Bronchial lymph node (tissue), 1 donor: ENCODE results near the gene CRADD.

DNA sequence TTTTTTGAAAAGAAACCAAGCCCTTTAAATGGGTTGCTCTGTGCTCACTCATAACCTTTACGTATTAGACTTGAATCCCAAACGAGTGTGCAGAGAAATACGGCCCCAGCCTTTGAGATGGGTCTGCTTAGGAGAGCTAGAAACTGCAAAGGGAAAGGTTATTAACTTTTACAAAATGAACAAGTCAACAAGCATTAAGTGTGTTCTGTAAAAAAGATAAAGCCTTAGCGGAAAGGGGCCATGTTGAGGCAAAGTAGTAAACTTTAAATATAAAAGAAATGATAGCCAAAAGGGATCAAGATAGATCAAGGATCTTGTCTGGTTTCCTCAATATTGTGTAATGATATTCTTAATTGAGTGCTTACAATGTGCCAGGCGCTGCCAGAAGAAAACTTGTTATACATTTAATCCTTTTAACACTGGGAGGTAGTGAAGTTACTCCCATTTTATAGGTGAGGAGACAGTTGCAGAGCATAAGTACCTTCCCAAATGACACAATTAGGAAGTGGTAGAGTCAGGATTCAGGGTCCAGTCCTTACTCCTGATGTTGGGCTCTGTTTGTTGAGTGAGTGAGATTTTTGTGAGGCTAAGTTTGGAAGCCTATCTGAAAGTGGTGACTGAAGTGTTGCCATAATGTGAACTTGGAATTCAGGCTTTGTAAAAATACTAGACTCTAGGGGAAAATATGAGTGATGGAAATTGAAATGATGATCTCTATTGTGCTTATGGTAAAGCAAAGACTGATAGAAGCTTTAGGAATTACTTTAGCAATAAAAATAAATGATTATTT lies 2.1 kb downstream of the NUDT4 start:
- PRO-cap, result unidirectional peak, minus-strand start at position 500 of the sequence; unidirectional peak, minus-strand start at position 556 of the sequence

DNA sequence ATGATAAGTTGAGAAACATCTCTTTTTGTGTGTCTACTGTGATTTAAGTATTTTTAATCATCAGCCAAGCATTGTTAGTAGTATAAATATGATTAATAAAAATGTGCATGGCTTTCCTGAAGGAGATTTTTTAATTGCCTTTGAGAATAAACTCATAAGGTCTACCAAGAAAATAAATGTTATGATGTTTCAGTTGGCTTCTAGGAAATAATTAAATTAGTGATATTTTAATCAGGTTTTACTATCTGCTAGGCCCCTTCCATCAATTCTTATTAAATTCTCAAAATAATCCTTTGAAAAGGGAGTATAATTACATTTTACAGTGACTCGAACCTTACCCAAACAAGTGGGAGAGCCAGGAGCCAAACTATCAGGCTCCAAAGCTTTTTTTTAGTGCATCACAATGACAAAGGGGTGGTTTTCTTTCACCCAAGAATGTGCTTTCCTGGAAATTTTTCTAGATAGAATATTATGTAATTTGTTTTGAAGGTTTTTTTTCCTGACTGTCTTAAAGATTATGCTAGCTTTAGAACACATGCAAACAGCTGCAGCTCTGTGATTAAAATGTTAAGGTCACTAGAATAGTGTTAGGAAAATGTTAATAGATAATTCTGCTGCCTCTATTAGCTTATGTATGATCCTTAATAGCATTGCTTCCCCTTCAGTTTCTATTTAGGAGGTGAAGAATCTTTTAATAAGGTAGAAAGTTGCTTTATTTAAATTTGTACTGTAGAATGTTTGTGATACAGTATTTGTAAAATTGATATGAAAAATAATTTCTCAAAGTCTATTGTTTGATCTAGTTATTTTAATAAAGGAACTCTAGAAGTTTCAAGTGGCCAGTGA lies 34.6 kb downstream of the MRPL42 start:
- PRO-cap, result no peak

DNA sequence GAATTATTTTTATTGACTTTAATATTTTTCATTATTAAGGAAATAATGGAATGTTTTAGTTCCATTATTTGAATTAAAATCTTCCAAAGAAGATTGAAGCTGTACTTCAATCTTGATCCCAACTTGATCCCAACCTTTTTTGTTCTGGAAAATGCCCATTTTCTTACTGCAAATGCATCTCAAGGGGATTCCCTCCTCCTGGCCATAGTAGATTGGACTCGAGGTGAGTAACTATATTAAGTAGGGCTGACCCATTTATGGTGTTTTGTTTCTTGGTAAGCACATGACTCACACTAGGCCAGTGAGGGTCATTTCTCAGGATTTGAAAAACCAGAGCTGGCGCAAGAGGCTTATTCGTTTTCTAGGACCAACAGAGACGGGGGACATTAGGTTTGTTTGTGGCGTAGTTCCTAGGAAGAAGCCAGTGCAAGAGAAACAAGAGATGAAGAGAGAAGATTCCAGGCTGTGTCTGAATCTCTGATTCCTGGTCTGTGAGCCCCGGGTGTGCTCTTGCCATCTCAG lies 51.4 kb downstream of the MRPL42 start:
- PRO-cap, result no peak

GRCh38 chr12:93573077-93573298 lies 513 bp downstream of the SOCS2 start:
- PRO-cap, result no peak

DNA sequence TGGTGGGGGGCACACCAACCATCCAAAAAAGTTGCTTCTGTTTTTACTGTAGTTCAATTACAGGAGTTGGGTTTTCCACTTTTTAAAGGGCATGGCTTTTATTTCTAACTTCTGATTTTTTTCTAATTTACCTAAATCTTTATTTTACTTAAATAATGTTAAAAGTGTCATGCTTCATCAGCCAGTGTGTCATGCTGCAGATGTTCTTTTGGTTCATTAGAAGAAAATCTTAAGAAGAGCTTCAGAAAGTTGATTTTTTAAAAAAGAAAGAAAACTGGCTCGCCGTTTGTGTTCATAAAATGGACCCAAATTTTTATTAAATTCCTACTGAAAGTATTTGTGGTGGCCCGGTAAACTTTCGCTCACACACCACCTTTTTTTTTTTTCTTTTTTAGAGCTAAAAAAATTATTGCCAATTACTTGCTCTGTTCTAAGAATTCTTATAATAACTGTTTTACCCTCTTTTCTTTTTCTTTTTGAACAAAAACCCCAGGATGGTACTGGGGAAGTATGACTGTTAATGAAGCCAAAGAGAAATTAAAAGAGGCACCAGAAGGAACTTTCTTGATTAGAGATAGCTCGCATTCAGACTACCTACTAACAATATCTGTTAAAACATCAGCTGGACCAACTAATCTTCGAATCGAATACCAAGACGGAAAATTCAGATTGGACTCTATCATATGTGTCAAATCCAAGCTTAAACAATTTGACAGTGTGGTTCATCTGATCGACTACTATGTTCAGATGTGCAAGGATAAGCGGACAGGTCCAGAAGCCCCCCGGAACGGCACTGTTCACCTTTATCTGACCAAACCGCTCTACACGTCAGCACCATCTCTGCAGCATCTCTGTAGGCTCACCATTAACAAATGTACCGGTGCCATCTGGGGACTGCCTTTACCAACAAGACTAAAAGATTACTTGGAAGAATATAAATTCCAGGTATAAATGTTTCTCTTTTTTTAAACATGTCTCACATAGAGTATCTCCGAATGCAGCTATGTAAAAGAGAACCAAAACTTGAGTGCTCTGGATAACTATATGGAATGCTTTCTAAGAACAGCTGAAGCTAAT lies 2.1 kb downstream of the SOCS2 start:
- PRO-cap, result no peak

DNA sequence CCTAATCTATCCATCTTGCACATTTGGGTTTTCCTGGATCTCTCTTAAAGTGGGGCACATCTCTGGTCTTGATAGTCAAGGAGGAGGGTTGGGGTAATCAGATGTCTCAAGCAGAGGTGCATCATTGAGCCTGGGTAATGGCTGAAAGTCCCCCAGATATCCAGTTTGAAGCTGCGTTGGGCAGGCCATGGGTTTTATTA lies 10.9 kb downstream of the SOCS2 start:
- PRO-cap, result unidirectional peak, plus-strand start at position 74 of the sequence

DNA sequence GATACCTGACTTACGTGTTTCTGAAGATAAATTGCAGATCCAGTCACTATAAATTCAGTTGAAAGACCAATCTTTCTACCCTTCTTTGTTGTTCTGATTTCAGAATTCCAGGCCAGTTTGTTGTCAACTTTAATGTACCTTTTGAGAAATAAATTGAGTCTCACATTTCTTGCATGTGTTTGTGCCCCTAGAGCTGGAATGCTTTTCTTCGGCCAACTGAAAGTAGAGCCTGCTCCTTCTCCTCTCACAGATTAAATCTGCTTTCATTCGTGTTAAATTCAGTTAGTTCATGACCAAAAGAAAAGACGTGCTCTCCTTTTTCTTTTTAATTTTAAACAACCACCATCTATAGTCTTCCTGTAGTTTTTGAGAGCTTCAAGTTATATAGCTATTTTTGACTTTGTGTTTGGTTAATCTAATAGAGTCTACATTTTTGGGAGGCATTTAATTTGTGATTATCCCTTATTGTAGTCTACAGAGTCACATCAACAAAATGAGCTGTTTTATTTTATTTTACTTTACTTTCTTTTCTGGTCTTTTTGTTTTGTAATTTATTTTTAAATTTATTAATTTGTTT lies 22.9 kb downstream of the SOCS2 start:
- PRO-cap, result no peak

DNA sequence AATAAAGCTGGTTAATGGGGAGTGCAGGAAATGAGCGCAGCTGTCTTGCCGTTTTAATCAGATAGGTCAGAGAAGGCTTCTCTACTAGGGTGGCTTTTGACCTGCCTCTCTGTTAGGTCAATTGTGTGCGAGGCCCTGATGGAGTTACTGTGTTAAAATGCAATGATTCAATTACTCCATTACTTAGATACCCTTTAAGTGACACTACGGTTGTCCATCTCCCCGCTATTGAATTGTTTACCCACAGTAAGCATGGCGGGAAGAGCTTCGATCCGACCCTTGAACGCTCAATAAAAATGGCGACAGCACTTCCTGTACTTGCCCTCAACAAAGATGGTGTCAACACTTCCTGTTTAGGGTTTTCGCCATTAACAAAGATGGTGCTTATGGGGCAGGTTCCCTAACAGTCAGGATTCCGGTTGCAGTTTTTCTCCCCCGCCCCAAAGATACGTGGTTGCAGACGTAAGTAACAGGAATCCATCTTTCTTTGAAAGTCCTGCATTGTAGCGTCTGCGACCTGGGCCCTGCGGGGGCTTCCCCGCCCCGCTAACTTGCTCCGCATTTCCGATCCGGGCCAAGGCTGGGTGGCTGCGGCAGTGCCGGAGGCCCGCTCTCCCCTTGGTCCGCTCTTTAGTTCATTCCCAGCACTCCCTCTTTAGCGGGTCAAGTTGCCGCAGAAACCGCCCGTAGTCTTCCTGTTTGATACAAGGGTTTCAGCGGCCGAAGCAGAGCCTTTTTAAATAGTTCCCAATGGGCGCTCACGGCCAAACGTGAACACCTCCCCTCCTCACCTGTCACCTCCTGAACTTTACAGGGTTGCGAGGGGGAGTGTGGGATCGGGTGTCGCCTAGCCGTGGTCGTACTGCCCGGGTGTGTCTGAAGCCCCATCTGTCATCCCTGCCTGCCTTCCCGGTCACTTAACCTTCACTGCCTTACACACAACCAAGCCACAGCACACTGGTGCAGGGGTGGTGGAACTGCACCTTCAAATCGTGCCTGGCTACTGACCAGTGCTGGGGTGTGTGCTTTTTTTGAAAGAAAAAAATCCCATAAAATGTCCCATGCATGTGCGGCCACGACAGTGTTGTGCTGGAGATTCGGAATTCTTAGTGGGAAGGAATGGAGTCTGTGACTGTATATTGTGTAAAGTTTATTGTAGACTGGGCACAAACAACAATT lies at the start of gene CRADD:
CRADD (plus strand) TSS at position 365 of the 1,179 bp plus-strand sequence.
- PRO-cap, result bidirectional peak, plus-strand start at position 561 of the sequence, minus-strand start at position 292 of the sequence; unidirectional peak, minus-strand start at position 630 of the sequence; unidirectional peak, minus-strand start at position 929 of the sequence

- PRO-cap, result no peak
Measured at GRCh38 chr12:93684848-93685303, 7.7 kb downstream of the CRADD start.

- PRO-cap, result no peak
Measured at GRCh38 chr12:93699211-93699824, 22.1 kb downstream of the CRADD start.

DNA sequence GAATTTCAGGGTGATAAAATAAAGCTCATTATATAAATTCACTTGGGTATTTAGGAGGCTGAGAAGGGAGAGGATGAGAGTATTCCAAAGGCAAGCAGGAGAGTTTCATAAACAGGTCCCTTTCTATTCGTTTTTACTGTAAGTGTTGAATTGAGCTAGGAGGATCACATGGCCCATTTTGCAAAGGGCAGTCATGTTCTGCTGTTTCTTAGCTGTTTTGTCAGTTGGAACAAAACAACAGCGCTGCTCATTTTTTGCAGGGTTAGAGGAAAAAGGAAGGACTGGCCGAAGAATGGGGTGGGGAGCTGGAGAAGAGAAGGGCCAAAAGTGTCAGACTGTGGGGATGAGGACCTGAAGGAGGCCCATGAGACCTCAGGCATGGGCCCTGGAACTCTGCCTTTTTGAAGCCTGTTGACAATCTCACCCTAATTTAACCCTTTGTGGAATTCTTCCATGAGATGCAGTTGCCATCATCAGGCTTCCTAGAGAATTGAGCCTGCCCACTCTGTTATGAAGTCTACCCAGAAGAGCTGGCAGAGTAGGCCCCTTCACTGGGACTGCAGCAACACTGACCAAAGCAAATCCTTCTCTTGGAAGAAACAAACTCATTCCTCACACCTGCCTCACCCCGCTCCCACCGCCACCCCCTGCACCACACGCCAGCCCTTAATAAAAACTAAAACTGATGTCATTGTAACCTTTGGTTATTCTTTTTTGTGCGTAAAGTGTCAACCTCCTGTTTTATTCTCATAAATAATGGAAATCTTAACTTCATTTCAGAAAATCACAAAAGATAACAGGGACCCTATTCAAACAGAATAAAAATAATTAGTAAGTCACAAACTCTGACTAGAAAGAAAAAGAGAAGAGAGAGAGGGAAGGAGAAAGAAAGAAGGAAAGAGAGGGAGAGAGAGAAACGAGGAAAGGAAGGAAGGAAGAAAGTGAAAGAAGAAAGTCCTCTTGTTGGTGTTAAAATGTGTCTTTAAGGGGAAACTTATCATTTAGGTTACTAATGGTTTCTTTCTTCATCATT lies 61.1 kb downstream of the CRADD start:
- PRO-cap, result unidirectional peak, plus-strand start at position 259 of the sequence

- PRO-cap, result no peak
Measured at GRCh38 chr12:93773112-93773667, 96.0 kb downstream of the CRADD start.

- PRO-cap, result no peak
Measured at GRCh38 chr12:93783626-93784328, 106.6 kb downstream of the CRADD start.

- PRO-cap, result no peak
Measured at GRCh38 chr12:93818866-93819512, 141.8 kb downstream of the CRADD start.

- PRO-cap, result no peak
Measured at GRCh38 chr12:93847303-93847926, 170.2 kb downstream of the CRADD start.

- PRO-cap, result no peak
Measured at GRCh38 chr12:94099609-94100112, 48.7 kb upstream of the PLXNC1 start.

DNA sequence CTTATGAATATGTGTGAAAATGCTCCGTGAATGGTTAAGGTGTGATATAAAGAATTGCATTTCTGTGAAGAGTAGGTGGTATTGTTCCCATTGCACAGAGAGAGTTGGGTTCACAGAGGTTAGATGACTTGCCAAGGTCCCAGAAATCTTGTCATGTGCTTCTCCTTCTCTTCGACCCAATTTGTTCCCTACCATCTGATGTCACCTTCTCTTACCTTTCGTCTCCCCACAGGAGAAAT lies 95.9 kb downstream of the PLXNC1 start:
- PRO-cap, result no peak

GRCh38 chr12:94270753-94271045 lies 122.3 kb downstream of the PLXNC1 start:
- PRO-cap, result no peak

- PRO-cap, result no peak
Measured at GRCh38 chr12:94707821-94708631, 57.7 kb upstream of the TMCC3 start.

DNA sequence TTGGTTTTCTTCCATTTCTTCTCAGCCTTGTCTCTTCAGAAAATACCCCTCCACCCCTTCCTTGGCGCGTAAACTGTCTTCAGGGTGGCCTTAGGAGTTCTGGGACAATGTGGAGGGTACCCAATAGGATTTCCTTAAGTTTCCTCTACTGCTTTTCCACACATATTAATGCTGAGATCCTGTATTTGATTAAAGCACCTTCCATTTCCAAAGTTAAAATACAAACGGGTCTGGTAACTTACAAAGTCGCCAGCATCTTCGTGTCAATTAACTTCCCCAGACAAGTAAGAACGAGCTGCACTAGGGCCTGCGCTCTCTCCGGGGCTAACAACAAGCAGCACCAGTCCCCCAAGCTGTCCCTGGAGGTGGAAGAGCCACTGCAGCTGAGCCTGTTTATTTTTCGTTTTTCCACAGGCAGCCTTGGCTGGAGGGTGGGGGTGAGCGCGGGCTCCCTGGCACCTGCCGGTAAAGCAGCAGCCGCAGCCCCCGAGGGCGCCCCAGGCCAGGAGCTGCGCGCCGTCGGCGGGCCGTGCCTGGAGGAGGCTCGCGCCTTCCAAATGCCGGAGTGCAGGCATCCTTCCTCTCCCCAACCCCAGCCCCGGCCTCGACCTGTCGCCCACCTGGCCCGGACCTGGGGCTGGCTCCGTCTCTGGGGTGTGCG lies 130.8 kb downstream of the NDUFA12 start:
- PRO-cap, result no peak